Cerebellum (tissue), 5 donors: ENCODE measurements around the genes SCML1, SCML2, PHKA2 and PDHA1.

GRCh38 chrX:16807979-16808548, 21.8 kb downstream of the TXLNG start:
- PRO-cap, 3 experiments = peak in 2 of 3 experiments; most common minus-strand start chrX:16808121 (in 2)
- RAMPAGE, long total RNA = no peak

- PRO-cap, 3 experiments = no peak in any of the 3 experiments
- RAMPAGE, long total RNA = no peak
Measured at GRCh38 chrX:16827801-16828750, 41.8 kb downstream of the TXLNG start.

DNA sequence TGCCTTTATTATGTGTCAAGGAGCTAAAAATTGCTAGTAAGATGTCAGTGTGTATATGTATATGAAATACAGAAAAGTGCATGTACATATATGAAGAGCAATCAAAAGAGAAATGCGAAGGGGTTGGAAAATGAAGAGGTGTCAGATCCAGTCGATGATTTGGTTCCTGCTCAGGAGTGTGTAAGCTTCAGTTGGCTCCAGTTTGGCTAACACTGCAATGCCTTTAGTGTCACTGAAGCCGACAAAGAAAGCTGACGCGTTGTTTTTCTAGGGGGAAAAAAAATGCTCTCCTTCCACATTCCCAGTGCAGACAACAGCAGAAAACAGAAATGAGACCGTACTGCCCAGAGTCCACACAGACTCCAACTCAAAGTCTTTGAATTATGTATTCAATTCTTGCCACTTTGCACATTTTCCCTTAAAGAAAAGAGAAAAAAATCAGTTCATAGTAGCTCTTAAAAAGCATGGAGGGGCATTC, 154.3 kb downstream of the NHS start:
- PRO-cap, 3 experiments = no peak in any of the 3 experiments
- RAMPAGE, long total RNA = no peak

GRCh38 chrX:17733631-17734633, 3.4 kb upstream of the SCML1 start:
- PRO-cap, 3 experiments = no peak in any of the 3 experiments
- RAMPAGE, long total RNA = no peak

- PRO-cap, 3 experiments = peak in 3 of 3 experiments; most common plus-strand start chrX:17737128 (in 3); most common minus-strand start chrX:17737080 (in 3)
- RAMPAGE, long total RNA = no peak
Measured at GRCh38 chrX:17736747-17737389, 425 bp upstream of the SCML1 start.

DNA sequence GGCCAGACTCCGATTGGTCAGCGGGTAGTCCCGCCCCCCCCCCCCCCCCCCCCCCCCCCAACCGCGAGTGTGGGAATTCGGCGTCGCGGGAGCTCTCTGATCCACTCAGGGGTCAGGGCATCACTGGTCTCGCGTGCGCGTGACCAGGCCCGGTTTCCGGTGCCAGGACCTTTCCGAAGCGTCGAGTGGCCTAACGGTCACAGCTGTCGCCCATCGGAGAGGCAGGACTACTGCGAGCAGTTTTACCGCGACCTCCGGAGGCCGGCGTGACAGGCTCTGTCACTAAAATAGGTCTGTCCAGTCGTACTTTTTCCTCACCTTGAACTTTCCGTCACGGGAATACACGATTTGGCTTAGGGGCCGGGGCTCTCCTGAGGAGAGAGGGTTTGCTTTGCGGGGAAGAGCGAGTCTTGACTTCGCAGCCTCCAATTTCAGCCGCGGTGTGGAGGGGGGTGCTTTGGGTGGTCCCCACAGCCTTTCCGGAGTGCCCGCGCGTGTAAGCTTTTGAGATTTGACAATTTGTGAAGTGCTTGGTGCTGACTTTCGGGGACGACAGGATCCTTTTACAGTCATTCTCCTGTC, at the start of gene SCML1:
TSS of gene SCML1 (plus strand) at position 104 of the 582 bp plus-strand sequence.
- PRO-cap, 3 experiments = peak in 3 of 3 experiments; most common plus-strand start position 99 of the sequence (in 2)
- RAMPAGE, long total RNA = no peak

GRCh38 chrX:17854305-17854808, 6.7 kb downstream of the RAI2 start:
- PRO-cap, 3 experiments = no peak in any of the 3 experiments
- RAMPAGE, long total RNA = no peak

GRCh38 chrX:17860183-17861155, 629 bp downstream of the RAI2 start:
- PRO-cap, 3 experiments = peak in 3 of 3 experiments; most common plus-strand start chrX:17860608 (in 1); most common minus-strand start chrX:17860840 (in 3)
- RAMPAGE, long total RNA = no peak

DNA sequence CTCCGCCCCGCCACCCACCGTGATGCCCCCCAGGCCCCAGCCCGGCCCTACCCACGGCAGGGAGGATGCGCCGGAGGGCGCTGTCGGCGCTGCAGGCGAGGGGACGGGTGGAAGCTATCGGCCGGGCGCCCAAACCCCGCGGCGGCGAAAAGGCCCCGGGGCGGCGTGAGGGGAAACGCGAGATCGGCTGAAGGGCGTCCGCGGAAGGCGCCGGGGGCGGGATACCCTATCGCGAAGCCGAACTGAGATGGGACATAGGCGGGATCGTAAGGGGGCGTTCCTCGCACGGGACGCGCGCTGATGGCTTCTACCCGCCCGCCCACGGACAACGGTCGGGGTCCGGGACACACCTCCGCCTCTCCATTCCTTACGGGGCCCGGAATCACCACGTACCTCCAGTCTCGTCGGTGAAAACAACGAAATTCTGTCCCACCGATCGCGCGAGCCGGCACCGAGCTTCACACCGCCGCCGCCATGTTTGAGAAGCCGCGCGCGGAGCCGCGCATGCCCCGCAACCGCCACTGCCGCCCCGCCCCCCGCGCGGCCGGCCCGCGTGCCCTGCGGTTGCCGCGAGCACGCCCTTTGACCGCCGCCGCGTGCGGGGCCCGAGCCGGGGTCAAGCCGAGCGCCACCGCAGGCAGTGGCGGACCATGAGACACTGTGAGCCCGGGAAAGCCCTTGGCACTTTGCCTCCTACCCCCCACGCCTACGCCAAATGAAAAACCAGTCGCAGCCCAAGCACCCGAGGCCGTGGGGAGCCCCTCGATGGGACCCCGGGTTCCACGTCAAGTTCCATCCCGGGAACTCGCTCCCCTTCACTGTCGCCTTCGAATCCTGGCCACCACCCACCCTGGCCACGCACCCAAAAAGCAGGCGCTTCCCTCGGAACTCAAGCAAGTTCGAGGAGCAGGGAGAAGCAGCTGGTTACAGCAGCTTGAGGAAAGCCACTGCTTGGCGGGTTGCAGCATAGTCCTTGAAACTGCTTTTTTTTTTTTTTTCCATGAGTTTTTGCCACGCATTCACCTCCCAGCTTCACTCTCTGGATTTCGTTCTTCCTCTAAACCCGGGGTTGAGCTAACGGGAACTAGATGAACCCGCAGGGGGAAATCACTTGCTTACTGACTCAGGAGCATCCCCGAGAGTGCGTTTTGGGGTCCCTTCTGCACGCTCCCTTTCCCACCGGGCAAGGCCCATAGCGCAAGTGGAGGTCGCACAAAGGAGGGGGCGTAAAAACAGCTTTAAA, at the start of gene SCML2:
TSS of gene SCML2 (minus strand) at position 490 of the 1,243 bp plus-strand sequence.
- PRO-cap, 3 experiments = peak in 3 of 3 experiments; most common plus-strand start position 608 of the sequence (in 1); most common minus-strand start position 476 of the sequence (in 2)
- RAMPAGE, long total RNA = start-site peak on the minus strand centred at position 479 of the sequence, 83 bp wide, 41 and 26 reads in 2 replicates

- PRO-cap, 3 experiments = peak in 3 of 3 experiments; most common plus-strand start chrX:18984773 (in 2); most common minus-strand start chrX:18984386 (in 3)
- RAMPAGE, long total RNA = no peak
Measured at GRCh38 chrX:18983741-18984824, at the start of gene PHKA2. Gene PHKA2 (minus strand): TSS chrX:18984114.

GRCh38 chrX:19343515-19344423, at the start of gene PDHA1:
Gene PDHA1 (plus strand): TSS chrX:19343927.
- PRO-cap, 3 experiments = peak in 3 of 3 experiments; most common plus-strand start chrX:19343968 (in 3); most common minus-strand start chrX:19343676 (in 3)
- RAMPAGE, long total RNA = start-site peak on the plus strand at chrX:19343913-19343992, 637 and 307 reads in 2 replicates

DNA sequence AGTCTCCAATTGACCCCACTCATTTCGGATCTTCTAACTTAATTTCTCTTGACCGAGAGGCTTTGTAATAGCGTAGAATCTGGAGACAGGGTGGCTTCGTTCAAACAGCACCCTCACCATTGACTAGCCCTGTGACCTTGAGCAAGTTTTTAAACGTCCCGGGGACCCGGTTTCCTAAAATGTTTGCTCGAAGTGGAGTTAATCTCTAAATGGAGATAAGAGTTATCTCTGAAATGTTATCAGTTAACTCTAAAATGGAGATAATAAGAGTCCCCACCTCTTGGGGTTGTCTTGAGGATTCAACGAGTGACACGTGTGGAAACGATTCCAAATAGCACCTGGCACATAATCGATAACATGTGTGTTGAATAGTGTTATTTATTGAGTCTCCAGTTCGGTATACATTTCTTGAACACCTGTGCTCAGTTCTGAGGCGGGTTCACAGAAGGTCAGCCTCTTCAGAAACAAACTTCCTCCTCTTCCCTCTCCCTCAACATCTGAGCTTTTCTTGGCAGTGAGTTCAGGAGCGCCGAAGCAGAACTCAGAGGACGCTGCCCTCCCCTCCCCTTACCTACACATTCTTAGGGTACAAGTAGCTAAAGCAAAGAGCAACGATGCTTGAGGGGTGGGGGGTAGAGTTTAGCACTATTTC, 823 bp downstream of the PDHA1 start:
- PRO-cap, 3 experiments = no peak in any of the 3 experiments
- RAMPAGE, long total RNA = no peak

DNA sequence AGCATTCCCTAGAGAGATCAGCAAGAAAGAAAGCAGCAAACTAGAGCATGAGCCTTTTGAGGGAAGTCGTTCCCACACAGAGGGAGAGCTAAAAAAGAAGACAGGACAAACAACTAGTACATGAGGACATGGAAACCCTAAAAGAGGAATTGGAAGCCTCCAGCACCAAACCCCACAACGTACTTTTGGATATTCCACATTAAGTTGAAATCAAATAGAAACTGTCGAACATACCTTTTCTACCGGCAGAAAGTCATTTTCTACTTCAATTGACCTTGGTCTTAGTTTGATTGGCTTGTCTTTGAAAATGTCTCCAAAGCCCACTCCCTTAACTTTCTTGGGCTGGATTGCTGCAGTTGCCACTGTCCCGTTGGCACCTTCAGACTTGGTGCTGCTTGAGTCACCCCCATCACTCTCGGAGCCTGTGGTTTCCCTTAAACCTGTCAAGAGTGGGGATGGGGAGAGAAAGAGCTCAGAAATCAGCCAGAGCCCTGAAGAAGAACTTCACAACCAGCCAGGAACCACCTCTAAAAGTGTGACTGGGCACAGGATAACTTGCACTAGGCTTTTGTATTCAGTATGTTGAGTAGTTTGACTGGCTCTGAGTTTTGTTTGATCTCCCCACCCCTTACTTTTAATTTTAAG, 168.4 kb upstream of the MAP3K15 start:
- PRO-cap, 3 experiments = no peak in any of the 3 experiments
- RAMPAGE, long total RNA = no peak

DNA sequence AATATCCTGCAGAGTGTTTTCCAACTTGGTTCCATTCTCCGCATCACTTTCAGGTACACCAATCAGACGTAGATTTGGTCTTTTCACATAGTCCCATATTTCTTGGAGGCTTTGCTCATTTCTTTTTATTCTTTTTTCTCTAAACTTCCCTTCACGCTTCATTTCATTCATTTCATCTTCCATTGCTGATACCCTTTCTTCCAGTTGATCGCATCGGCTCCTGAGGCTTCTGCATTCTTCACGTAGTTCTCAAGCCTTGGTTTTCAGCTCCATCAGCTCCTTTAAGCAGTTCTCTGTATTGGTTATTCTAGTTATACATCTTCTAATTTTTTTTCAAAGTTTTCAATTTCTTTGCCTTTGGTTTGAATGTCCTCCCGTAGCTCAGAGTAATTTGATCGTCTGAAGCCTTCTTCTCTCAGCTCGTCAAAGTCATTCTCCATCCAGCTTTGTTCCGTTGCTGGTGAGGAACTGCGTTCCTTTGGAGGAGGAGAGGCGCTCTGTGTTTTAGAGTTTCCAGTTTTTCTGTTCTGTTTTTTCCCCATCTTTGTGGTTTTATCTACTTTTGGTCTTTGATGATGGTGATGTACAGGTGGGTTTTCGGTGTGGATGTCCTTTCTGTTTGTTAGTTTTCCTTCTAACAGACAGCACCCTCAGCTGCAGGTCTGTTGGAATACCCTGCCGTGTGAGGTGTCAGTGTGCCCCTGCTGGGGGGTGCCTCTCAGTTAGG, 45.8 kb downstream of the BCLAF3 start:
- PRO-cap, 3 experiments = no peak in any of the 3 experiments
- RAMPAGE, long total RNA = no peak

GRCh38 chrX:20251101-20251476, 15.6 kb downstream of the RPS6KA3 start:
- PRO-cap, 3 experiments = no peak in any of the 3 experiments
- RAMPAGE, long total RNA = no peak

GRCh38 chrX:20252076-20252972, 14.4 kb downstream of the RPS6KA3 start:
- PRO-cap, 3 experiments = no peak in any of the 3 experiments
- RAMPAGE, long total RNA = no peak

DNA sequence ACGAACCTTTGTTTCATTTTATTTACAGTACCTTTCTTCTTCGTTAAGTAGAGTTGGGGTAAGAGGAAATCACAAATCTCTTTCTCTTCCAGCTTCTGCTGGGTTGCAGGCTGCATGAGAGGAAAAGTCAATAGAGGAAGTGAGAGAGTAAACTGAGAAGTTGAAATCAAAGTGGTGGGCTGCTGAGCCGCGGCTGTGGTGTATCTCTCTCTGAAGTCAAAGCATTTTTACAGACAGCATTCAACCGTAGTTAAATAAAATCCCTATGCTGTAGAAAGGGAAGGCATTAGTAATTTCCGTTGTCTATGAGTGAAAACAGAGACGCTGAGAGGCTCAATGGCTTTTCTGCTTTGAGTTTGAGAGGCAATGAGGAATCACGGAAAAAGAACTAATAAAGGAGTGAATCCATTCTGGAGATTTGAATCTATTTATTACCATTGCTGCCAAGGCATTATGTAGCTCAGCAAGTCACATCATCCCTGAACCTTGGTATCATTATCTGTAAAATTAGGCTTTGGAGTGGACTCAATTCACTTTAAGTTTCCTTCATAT, 54.1 kb upstream of the RPS6KA3 start:
- PRO-cap, 3 experiments = no peak in any of the 3 experiments
- RAMPAGE, long total RNA = no peak

DNA sequence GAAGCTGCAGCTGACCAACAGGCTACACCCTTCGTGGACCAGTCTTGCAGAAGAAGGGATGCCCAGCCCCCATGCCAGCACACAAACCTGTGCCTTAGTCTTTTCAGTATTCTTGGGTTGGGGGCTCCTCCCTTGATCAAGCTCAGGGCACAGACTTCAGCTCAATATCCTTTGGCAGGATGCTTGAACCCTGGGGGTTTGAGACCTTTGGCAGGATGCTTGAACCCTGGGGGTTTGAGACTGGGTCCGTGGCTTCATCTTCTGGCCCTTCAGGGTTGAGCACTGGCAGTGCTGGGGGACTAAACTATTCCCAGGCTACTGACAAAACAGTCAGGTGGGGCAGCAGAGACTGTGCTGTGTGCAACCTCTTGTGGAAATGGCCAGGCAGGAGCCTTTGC, 535.3 kb upstream of the CNKSR2 start:
- PRO-cap, 3 experiments = no peak in any of the 3 experiments
- RAMPAGE, long total RNA = no peak

DNA sequence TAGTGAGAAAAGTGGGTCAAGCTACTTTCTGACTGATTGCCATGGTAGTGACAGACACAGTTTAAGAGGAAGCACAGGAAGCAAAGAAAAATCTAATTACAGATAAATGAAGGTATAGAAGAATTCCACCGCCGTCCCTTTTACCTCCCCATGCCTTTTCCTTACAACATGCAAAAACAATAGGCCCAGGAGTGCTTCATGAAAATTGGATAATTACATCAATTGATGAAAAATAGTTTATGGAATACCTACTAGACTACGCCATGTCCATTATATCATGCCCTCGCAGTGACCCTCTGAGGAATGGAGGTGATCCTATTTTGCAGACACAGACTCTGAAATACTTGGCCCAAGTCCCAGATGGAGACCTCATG, 15.8 kb downstream of the SMPX start:
- PRO-cap, 3 experiments = no peak in any of the 3 experiments
- RAMPAGE, long total RNA = no peak

GRCh38 chrX:21973786-21974627, 33.5 kb downstream of the SMS start:
- PRO-cap, 3 experiments = no peak in any of the 3 experiments
- RAMPAGE, long total RNA = no peak